Kidney (tissue), 2 donors: ENCODE measurements around a stretch of chr10.

- PRO-cap, result no peak
- RRBS, result 9% methylated on average over 2 of the region's 27 CpGs
Observed at GRCh38 chr10:77638173-77638345, 451 bp upstream of the KCNMA1 start.

DNA sequence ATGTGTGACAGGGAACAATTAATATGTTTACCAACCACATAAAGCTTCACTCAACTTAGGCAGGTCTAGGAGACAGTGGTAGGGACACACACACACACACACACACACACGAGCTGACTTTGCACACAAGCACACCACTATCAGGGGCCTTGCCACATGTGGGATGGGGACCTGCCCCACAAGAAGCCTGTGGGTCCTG is 70.3 kb downstream of the DLG5 start:
- PRO-cap, result no peak
- RRBS, result no CpG with 5 or more reads among the region's 1 CpG

GRCh38 chr10:77856569-77857812 is 69.6 kb downstream of the DLG5 start:
- PRO-cap, result no peak
- RRBS, result 88% methylated on average over 5 of the region's 34 CpGs

DNA sequence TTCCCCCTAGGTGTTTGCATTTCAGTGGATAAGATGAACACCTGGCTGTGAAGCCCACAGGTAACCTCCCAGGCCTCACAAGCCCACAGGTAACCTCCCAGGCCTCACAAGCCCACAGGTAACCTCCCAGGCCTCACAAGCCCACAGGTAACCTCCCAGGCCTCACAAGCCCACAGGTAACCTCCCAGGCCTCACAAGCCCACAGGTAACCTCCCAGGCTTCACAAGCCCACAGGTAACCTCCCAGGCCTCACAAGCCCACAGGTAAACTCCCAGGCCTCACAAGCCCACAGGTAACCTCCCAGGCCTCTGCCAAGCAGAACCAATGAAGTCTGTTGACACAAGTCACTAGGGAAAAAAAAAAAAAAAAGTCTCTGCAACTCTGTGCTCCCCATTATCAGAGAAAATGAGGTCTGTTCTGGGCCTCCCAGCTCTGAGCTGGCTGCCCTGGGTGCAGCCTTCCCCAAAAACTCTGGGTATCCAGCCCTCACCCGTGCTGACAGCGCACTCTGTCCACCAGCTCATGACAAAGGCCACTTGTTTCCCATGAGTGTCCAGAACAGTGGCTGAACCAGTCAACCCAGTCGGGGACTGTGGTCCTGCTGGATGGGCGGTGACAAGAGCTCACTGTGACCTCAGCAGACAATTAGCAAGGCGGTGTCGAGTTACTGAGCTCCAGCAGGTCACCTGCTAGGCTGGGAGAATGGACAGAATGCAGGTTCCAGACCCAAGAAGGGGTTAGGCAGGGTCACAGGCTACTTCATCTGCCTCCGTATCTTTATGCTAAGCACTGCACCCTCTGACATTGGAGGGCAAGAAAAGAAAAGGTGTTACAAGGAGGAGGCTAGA is 37.4 kb downstream of the DLG5 start:
- PRO-cap, result unidirectional peak, minus-strand start at position 524 of the sequence
- RRBS, result no CpG with 5 or more reads among the region's 7 CpGs

- PRO-cap, result no peak
- RRBS, result no CpG with 5 or more reads among the region's 8 CpGs
Observed at GRCh38 chr10:77909261-77909771, 17.2 kb downstream of the DLG5 start.

- PRO-cap, result no peak
- RRBS, result 14% methylated on average over 1 of the region's 15 CpGs
Observed at GRCh38 chr10:78028868-78029267, 447 bp downstream of the POLR3A start.

DNA sequence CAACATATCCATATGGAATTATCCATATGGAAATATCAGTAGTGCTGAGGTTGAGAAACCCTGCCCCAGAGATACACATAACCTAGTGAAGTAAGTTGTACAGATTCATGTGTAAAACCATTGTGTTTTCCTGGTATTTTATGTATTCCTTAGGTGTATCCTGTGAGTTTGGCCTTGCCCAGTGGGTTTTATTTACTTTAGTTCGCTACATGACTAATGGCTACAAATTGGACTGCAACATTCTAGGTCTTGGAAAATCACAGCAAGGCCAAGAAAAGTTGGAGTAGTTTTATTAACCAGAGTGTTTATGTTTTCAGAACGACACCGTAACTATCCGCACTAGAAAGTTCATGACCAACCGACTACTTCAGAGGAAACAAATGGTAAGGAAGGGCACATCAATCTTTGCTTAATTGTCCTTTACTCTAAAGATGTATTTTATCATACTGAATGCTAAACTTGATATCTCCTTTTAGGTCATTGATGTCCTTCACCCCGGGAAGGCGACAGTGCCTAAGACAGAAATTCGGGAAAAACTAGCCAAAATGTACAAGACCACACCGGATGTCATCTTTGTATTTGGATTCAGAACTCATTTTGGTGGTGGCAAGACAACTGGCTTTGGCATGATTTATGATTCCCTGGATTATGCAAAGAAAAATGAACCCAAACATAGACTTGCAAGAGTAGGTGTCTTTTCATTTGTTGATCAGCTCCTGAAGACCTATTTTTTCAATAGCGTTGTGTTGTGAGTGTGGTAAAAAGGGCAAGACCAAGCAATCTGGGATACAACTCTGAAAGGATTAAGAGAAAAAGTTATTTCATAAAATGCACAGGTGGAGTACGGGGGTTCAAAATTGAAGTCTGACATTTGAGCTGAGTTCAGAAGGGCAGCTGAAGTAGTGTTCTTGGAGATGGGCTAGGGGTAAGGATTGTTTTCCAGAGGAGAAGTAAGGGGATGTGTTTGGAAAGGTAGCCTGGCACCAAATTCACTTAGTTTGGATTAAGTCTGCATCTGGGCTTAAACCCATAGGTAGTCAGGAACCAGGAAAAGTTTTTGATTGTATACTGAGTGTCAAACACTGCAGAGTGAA is 1.7 kb downstream of the RPS24 start:
- PRO-cap, result no peak
- RRBS, result no CpG with 5 or more reads among the region's 11 CpGs

- PRO-cap, result no peak
- RRBS, result no CpG with 5 or more reads among the region's 9 CpGs
Observed at GRCh38 chr10:78401943-78402413, 368.3 kb downstream of the RPS24 start.

- PRO-cap, result no peak
- RRBS, result no CpG with 5 or more reads among the region's 7 CpGs
Observed at GRCh38 chr10:78551277-78551651, 517.5 kb upstream of the ZMIZ1 start.

DNA sequence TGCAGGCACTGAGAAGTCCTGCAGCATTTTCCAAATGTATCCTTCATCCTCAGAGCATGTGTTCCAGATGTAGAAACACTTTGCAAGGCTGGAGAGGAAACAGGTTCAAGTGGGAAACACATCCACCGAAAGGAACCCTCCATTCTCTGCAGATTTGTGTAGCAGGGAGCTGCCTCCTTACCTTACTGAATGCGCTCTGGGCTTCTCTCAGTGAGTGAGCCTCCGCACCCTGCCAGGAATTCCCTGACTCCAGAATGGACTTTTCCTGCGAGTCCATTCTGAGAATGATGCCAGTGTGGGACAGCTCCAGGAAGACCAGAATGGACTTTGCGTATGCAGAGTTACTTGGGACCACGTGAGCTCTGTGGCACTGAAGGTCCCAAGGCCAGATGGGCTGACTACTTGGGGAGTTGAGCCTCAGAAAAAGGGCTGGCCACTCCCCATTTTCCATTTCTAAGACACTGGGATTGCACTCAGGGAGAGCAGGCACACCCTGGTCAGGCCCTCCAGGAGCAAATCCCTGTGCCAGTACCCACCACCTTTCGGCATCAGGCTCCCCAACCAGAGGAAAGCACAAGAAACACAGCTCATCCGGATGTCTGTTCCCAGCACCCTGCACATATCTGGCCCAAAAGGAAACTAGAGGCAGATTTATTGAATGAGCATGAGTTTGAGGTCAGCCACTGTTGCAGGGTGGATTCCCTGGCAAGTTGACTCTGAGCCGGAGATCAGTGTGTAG is 324.7 kb upstream of the ZMIZ1 start:
- PRO-cap, result no peak
- RRBS, result 26% methylated on average over 2 of the region's 9 CpGs

GRCh38 chr10:78913549-78914346 is 155.0 kb upstream of the ZMIZ1 start:
- PRO-cap, result no peak
- RRBS, result 43% methylated on average over 10 of the region's 31 CpGs

DNA sequence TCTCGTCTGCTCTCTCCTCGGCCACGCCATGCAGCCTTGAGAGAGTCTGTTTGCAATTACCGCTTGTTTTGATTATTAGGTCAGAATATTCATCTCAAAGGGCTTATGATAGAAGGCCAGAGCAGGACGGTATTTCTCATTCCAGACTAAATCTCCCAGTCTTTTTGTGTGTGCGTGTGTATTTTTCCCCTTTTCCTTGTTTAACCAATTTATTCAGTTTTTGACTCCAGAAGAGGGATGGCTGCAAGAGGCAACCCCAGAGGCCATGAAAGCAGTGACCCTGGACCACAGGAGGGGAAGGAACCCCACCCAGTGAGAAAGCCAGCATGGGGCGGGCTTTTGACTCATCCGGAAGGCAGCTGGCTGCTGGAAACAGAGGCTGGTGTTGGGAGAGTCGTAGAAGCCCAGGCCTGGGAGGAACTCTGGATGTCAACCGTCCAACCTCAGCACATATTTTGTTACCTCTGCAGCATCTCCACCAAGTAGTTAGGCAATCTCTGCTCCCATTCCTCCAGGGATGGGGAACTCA is 137.0 kb upstream of the ZMIZ1 start:
- PRO-cap, result no peak
- RRBS, result no CpG with 5 or more reads among the region's 10 CpGs

- PRO-cap, result no peak
- RRBS, result no CpG with 5 or more reads among the region's 10 CpGs
Observed at GRCh38 chr10:79059101-79059736, 9.5 kb upstream of the ZMIZ1 start.

DNA sequence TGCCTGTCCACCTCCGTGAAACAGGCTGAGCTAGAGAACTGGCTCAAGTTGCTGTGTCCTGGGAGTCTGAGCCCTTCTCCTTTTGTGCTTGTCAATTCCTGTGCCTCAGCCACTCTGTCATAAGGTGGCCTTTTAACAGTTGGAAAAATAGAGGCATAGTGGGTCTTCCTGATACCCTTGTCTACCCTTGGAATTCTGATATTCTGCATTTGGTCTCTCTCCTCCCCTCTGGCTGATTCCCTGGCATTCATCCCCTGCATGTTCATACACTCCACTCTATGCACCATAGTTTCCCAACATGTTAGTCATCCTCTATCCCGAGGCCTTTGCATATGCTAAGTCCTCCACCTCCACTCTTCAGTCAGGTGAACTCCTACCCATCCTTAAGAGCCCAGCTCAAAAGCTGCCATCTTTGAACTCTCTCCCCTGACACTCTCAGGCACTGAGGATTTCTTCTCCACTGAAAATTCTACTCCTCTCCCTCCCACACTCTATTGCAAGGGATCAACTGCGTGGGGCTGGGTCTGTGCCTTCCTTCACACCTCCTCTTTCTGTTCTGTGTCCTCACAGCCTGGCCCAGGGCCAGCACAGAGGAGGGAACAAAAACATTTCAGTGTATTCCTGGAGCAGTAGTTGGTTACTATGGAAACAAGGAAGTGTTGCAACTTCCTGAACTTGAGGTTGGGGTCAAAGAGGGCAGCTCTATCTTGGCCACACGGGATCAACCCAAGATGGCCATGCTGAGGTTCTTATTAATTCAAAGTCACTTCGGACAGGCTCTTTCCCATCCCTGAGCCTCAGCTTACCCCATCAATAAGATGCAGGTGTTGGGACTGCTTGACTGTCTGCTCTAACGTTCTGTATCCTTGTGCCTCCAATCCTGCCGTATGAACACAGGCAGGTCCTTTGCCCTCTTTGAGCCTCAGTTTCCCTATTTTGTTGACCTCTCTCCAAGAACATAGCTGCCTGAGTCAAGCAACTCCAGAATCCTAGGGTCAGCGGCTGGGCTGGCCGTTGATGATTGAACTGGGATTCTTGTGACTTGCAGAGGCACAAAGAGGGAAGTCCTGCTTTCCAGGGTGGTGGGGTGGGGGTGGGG is 15.4 kb downstream of the ZMIZ1 start:
- PRO-cap, result bidirectional peak, plus-strand start at position 672 of the sequence, minus-strand start at position 553 of the sequence
- RRBS, result no CpG with 5 or more reads among the region's 9 CpGs

- PRO-cap, result bidirectional peak, plus-strand start at chr10:79085195, minus-strand start at chr10:79085080; unidirectional peak, plus-strand start at chr10:79085505
- RRBS, result 22% methylated on average over 7 of the region's 16 CpGs
Observed at GRCh38 chr10:79084882-79085713, 16.3 kb downstream of the ZMIZ1 start.

DNA sequence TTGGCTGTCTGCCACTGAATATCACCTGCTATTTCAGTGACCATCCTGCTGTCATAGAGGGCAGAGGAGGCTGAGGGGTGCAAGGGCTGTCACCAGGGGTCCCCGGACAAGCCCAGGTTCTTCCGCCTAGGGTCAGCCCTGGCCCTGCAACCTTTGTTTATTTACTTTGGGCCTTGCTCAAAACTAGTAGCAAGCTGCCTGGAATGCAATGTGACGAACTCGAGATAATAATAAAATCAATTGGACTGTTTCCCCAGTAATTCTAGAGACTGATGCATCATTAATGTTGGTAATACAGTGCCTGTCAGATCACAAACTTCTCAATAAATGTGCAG is 28.5 kb downstream of the ZMIZ1 start:
- PRO-cap, result no peak
- RRBS, result no CpG with 5 or more reads among the region's 4 CpGs

- PRO-cap, result no peak
- RRBS, result no CpG with 5 or more reads among the region's 2 CpGs
Observed at GRCh38 chr10:79099333-79099587, 30.5 kb downstream of the ZMIZ1 start.

GRCh38 chr10:79112340-79112804 is 43.6 kb downstream of the ZMIZ1 start:
- PRO-cap, result no peak
- RRBS, result no CpG with 5 or more reads among the region's 8 CpGs

DNA sequence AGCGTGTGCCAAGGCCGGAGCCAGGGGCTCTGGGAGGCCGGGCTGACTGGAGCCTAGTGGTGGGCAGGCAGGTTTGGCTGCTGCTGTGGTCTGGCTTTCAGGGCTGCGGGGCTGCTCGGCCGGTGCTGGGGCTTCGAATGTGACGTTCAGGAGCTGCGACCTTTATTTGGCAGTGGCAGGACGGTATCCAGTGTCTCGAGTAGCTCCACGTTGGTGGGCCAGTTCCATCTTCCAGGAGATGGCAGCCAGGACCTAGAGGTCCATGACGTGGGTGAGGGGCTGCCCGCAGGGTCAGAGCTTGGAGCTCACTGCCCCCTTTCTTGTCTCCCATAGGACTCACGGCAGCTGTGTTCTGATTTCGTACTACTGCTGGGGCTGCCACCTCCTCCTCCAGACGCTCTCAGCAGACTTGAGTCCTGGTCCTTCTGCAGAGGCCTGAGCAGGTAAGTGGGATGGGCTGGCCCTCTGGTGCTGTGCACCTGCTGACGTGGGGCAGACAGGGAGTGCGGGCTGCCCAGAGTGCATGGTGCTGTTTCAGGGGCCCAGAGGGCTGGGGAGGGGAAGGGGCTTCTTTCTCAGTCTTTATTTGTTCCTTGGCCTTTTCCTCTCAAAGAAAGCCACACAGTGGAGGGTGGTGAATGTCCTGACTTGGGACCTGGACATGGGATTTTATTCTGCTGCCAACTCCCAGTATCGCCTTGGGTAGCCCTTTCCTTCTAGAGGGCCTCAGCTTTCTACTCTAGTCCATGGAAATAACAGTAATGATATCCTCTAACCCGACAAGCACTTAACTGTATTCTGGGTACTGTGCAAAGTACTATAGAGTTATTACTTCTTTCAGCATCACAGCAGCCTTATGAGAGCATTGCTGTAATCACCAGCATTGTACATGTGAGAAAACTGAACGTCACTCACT is 50.1 kb downstream of the ZMIZ1 start:
- PRO-cap, result no peak
- RRBS, result 93% methylated on average over 3 of the region's 22 CpGs

GRCh38 chr10:79138885-79140066 is 70.5 kb downstream of the ZMIZ1 start:
- PRO-cap, result bidirectional peak, plus-strand start at chr10:79139219, minus-strand start at chr10:79139040
- RRBS, result 18% methylated on average over 10 of the region's 27 CpGs